Left lung (tissue), 1 donor: ENCODE measurements around a stretch of chr13.

DNA sequence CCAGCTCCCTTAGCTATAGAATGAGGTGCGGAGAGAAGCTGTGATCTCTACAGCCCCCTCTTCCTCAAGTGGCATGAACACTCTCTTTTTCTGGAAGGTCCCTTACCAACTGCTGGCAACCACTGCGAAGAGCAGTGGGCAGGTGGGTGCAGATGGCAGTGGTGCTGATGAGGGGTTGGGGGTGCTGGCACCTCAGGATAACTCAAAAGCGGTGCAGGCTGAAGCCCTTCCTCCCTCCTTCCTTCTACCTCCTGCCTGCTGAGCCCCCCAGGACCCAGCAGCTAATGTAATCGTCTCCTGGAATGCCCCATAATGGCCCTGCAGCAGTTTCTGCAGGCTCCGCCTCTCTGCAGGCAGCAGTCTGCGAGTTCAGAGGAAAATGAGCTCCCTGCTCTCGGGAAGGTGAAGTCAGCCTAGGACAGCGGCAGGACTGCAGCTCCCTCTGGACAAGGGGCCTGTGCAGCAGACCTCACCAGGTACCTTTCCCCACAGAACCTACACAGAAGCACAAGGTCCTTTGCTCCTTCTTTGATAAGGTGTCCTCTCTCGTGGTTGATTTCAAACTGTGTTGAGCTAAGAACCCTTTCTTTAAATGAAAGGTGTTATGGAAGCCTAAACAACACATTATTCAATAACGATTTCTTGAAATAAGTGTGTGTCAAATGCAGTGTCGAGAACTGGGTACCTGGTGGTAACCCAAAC is 130.9 kb downstream of the ZDHHC20 start:
- PRO-cap: no peak

- PRO-cap: no peak
Measured at GRCh38 chr13:21459648-21460198, 620 bp upstream of the ZDHHC20 start.

DNA sequence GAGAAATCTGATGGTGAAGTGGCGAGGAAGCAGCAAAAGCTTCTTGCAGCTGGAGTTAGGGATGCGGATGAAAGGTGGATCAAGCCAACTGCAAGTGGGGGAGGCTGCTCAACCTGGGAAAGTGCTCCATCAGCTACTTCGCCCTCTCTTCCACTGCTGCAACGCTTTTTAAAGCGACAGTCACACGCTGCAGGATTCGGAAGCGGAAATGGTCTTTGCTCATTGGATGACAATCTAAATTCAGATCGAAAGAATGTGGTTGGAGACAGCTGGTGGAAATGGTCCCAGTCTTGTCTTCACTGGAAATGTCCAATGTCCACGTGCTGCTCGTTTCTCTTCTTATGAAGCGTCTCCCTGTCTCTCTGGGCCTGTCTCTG is 2.2 kb upstream of the FGF9 start:
- PRO-cap: bidirectional peak, plus-strand start at position 243 of the sequence, minus-strand start at position 155 of the sequence

DNA sequence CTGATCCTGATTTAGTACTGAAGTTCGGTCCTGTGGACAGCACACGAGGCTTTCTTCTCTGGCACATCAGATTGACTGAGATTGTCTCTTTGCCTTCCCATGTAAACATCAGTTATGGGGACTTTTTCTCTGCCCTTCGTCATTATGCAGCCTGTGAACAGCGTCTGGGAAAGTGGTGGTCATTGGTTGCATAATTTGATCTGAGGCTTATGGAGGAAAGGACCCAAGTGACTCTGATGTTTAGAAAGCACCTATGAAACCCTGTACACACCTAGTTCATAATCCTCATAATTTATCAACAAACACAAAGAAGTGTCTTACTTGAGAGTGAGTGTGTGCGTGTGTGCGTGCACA is 264.5 kb upstream of the SGCG start:
- PRO-cap: no peak

DNA sequence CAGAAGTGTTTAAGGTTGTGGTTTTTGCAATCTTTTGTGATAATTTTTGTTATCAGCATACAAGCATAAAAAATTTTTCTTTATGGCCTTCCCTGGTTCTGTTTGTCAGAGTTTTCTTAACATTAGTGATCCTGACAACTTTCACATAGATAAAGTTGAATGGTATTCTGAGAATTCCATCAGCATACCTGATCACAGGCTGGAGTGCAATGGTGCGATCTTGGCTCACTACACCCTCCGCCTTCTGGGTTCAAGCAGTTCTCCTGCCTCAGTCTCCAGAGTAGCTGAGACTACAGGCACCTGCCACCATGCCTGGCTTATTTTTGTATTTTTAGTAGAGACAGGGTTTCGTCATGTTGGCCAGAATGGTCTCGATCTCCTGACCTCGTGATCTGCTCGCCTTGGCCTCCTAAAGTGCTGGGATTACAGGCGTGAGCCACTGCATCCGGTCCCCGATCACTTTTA is 4.3 kb downstream of the SGCG start:
- PRO-cap: no peak

DNA sequence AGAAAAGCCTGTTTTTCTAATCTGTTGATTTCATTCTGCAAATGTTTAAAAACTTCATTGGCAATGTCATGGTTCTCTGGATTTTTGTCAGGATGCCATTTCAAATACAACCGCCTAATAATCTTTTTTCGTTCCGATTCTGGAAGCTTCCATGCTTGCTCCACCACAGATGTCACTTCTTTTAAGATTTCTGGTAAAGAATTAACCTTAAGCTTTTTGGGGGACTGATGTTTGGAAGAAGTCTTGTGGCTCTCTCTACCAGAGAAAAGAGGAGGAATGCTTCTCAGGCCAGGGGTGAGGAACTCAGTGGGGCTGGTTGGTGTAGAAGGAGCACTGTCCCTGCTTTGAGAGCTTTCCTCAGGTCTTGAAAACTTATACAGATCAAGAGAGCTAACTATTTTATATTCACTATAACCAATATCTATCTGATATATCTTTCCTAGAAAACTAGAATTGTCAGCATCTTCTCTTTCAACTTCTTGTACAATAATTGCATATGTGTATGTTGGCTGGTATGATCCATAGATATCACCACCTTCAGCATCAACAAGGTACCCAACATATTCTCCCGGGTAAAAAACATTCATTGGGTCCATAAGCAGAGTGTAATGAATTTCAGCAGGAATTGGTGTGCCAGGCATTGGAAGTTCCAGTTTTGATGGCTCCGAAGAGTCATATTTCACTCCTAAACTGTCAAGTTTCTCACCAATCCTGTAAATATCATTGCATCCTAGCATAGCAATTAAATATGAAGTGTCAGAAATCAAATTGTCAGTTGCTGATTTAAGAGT is 102.5 kb downstream of the SACS start:
- PRO-cap: no peak

DNA sequence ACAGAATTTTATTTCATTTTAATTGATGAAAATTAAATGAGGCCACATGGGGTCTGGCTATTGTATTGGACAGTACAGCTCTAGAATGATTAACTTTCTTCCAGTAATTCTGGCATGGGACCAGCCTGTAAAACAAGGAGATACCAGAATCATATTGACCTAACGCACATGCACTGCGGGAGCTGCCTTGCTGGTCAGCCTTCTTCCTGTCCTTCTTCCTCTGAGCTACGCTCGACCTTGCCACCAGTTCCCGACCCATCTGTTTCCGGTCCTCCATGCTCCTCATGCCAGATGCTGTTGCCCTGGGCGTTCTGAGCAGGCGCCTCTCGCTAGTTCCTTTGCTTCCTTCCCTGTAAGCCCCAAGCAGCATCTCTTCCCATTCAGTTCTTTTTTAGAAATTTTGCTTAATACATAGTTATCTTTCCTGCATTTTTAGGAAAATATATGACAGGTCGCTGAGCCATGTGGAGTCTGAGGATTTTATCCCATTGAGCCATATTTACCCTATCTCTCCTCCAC is 38.5 kb downstream of the TNFRSF19 start:
- PRO-cap: bidirectional peak, plus-strand start at position 290 of the sequence, minus-strand start at position 222 of the sequence

- PRO-cap: bidirectional peak, plus-strand start at chr13:23673586, minus-strand start at chr13:23673462
Measured at GRCh38 chr13:23673191-23673755, 103.1 kb downstream of the TNFRSF19 start.

GRCh38 chr13:23967079-23967447 is 77.9 kb upstream of the MIPEP start:
- PRO-cap: no peak

GRCh38 chr13:24119968-24120300 is 40.6 kb upstream of the SPATA13 start:
- PRO-cap: no peak

DNA sequence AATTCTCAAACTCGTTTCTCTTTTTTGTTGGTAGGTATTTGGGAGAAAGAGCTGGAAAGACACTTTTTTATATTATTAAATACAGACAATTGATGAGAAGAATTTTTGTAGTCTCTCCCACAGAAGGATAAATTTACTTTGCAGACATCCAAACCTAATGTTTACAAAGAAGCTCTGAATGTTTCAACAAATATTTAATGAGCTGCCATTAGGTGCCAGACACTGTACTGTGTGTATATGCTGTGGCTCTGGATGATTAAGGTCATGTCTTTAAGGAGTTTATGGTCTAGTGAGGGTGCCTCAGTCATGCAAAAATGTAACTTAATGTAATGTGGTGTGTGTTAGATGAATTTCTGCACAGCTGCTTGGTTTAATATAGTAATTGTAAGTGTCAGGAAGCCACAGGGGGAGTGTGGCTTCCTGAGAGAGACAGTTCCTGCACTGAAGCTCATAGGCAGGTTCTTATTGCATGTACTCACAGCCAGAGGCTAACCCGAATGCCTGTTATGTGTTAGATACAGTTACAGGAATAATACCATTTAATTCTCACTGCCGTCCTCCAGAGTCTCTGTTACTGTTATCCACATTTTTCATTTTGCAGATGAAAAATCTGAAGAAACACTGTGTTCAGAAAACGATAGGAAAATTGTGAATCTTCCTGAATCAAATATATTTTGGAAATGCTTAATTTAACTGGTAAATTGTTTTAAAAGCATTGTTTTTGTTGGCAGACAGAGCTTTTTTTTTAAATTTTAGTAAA is 43.3 kb downstream of the SPATA13 start:
- PRO-cap: no peak

- PRO-cap: unidirectional peak, plus-strand start at chr13:24230715
Measured at GRCh38 chr13:24230427-24230994, 70.0 kb downstream of the SPATA13 start.

GRCh38 chr13:24252062-24252660 is 57.2 kb upstream of the C1QTNF9 start:
- PRO-cap: no peak

DNA sequence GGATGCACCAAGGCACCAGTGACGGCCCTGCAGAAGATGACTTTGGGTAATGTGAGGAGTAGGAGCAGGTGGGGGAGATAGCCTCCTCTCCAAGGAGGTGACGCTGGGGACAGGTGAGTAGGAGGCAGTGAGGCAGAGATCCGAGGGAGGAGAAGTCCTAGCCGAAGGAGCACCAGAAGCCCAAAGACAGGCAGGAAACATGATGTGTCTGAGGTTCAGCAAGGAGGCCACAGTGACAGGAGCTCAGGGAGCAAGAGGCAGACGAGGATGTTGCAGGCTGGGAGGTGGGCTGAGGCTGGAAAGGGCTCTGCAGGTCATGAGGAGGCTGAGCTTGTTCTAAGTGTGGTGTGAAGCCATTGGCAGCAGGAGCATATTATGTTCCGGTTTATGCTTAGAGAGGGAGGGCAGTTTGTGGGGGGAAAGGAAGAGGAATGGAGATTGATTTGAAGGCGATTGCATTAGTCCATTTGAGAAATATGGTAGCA is 55.7 kb upstream of the C1QTNF9 start:
- PRO-cap: no peak

DNA sequence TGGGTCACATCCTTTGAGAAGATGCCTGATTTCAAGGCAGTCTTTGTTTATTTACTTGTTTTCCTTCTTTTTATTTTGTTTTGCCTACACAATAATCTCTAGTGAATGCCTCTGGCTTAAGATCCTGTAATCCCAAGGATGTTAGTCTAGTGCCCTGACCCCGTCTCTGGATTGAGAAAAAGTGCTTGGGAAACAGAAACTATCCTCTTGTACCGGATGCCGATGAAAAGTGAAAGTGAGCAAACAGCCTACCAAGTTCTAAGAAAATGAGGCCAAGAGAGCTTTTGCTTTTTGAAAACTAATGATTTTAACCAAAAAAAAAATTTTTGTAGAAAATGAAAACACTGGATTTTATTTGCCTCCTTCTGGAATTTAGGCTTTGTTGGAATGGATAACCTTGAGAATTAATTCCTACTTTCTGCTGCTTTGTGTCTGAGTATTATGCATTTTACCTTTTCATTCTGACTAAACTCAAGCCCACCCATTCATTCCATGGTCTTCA is 42.0 kb upstream of the C1QTNF9 start:
- PRO-cap: no peak

- PRO-cap: bidirectional peak, plus-strand start at chr13:24280989, minus-strand start at chr13:24280886
Measured at GRCh38 chr13:24280580-24281467, 28.6 kb upstream of the C1QTNF9 start.

DNA sequence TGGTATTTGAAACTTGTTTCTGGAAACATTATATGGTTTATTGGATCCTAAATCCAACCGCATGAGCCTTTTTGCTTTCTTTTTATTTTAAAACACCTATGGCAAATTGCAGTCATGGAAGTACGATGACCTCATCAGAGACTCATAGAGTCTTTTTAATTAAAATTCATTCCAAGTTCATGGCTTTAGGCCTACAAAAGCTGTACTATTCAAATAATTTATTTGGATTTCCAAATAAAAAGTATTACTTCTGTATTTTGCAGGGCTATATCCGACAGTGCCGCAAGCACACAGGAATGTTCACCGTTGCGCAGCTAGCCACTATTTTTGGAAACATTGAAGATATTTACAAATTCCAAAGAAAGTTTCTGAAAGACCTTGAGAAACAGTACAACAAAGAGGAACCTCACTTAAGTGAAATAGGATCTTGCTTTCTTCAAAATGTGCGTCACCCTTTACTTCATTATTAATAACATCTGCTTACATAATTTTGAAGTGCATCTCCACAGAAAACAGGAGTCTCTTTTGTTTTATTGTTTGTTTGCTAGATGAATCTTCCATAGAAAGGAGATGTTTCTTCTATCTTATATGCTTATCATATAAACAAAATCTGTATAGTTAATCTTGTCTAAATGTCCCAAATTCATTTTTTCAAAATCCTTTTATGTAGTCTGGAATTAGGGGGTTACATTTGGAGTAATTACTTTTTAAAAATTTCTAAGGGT is 20.5 kb upstream of the C1QTNF9 start:
- PRO-cap: no peak

- PRO-cap: no peak
Measured at GRCh38 chr13:24606015-24606385, 74.2 kb upstream of the ATP12A start.

GRCh38 chr13:26022290-26023228 is 29.3 kb downstream of the SHISA2 start:
- PRO-cap: no peak

GRCh38 chr13:26025257-26025614 is 26.6 kb downstream of the SHISA2 start:
- PRO-cap: no peak